CD14-positive monocyte (primary cell): Measurements from ENCODE around the genes CITED4 and CTPS1.

DNA sequence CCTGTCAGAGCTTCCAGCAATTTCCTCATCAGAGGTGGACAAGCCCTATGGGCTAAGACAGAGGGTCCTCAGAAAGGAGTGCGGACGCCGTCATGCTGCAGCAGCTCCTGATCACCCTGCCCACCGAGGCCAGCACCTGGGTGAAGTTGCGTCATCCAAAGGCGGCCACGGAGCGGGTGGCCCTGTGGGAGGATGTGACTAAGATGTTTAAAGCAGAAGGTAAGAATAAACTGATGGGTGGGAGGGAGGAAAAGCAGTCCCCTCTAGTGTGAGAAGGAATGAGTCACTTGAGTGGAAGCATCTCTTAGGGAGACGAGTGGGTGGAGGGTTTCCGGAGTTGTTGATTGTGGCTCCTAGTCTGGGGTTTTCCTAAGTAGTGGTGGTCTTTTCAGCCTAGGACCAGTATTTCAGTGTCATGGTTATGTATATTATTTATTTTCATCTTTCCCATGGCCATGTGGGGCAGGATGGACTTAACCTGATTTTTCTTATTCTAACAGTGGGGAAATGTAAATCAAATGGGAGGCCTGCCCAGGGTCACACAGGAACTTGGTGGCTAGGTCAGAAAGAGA is 680 bp downstream of the ZFP69B start:
- CAGE, long polyA plus RNA, result no peak

- CAGE, long polyA plus RNA, result no peak
Measured at GRCh38 chr1:40797219-40798134, 13.9 kb downstream of the KCNQ4 start.

DNA sequence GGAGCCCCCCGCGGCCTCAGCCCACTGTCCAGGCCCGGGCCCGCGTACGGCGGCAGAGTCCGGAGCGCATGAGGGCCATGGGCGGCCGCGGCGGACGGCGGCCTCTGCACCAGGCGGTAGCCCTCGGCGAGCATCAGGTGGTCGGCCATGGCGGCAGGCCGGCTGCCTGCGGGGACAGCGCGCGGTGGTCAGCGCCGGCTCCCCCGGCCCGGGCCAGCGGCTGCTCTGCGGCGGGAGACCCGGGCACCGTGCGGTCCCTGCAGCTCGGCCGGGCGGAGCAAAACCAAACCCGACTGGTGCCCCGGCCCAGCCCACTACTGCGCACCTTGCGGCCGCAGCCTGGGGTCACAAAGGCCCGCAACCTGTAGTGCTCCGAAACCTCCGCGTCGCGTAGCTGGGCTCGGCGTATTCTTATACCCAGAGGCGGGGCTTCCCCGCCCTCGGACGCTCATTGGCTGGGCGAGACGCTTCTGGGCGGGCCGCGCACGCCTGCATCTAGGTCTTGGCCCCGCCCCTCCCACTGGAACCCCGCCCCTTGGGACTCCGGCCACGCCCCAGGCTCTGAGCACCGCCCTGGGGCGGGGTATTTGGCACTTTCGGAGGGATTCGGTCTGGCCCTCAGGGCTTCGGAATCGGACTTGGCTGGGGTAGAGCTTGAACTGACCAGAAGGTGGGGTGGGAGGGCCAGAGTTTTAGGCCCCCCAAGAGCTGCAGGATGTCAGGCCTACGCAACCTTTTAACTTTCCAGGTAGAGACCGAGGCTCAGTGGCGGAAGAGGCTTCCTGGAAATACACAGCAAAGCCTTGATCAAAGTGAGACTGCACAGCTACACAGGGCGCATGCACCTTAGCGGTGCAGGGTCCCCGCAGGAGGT is at the start of gene CITED4:
TSS of gene CITED4 (minus strand) at position 385 of the 874 bp plus-strand sequence.
- CAGE, long polyA plus RNA, result no peak

DNA sequence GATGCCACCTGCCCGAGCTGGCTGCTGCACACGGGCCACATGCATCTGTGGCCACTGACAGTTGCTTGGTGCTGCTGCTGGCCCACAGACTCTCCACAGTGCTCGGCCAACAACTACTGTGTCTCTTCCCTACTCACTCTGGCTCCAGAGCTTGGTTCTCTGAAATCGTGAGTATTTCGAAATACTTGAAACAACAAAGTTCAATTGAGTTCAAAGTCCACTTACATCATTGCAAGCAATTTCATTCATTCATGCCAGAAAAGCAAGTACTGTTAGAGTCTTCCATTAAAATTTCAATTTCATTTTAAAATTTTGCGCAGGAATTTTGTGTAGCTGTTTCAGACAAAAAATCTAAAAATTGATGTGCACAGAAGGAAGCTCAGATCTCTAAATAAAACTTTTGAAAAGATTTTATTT is 39.7 kb upstream of the CTPS1 start:
- CAGE, long polyA plus RNA, result no peak

GRCh38 chr1:40979136-40980135 is at the start of gene CTPS1:
CTPS1 (plus strand) TSS chr1:40979696.
- CAGE, long polyA plus RNA, result start-site peak on the plus strand at chr1:40979694-40979718, 269 and 330 reads in 2 replicates

GRCh38 chr1:41001921-41002522 is 19.5 kb downstream of the SLFNL1 start:
- CAGE, long polyA plus RNA, result no peak

DNA sequence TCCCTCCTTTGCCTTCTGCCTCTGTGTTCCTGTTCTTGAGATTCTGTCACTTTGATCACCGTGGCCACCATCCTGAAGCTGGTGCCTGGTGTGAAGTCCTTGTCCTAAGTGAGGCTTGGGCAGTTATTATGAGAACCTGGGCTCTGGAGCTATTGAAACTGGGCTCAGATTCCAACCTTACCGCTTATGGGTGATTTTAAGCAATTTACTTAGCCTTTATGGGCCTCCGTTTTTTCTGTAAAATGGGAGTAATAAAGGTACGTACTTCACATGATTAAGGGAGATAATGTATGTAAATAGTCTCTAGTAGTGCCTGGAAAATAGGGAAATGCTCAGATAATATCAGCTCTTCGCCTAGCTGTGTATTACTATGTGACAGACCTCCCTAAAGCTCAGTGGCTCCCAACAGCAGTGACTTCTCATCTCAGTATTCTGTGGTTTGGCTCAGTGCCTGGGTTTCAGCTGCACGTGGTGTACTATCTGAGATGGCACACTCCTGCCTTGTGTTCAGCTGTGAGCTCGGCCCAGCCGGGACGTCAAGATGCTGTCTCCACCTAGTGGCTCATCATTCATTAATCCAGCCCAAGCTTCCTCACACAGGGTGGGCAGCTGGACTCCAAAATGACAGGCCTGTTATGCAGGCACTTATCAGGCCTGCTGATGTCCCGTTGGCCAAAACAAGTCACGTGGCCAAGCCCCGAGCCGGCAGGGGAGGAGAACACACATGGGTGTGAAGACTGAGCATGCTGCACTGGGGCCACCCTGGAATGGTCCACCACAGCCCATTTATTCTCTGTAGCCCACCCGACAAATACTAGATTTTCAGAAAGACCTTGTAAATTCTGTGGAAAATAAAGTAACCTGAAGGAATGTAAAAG is 17.9 kb downstream of the SLFNL1 start:
- CAGE, long polyA plus RNA, result no peak

- CAGE, long polyA plus RNA, result no peak
Measured at GRCh38 chr1:41046354-41047076, 25.0 kb upstream of the SLFNL1 start.

- CAGE, long polyA plus RNA, result no peak
Measured at GRCh38 chr1:41100783-41101264, 79.3 kb upstream of the SLFNL1 start.

- CAGE, long polyA plus RNA, result no peak
Measured at GRCh38 chr1:41129573-41129899, 108.0 kb upstream of the SLFNL1 start.

DNA sequence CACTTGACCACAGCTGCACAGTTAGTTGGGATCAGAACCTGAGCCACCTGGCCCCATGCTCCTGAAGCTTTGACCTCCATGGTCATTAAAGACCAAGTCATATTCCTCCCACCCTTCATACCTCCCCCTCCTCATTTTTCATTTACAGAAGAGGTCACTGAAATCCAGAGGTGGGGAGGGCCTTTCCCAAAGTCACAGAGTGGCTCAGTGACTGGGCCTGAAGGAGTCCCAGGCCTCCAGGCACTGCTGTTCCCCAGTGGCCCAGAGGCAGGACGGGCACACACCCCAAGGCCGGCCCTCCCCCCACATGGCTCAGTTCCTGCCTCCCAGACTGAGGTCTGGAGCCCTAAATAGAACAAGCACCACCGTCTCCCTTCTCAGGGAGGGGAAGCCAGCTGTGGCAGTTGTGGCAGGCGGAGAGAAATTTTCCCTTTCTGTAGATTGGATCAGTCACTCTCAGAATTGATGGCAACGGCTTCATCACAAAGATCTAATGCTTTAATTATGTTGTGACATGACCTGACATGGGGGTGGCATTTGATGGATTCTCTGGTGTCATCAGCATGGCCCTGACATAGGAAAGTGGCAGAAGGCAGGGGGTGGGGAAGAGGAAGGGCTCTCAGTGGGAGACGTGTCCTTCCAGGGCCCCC is 77.7 kb upstream of the SCMH1 start:
- CAGE, long polyA plus RNA, result no peak

DNA sequence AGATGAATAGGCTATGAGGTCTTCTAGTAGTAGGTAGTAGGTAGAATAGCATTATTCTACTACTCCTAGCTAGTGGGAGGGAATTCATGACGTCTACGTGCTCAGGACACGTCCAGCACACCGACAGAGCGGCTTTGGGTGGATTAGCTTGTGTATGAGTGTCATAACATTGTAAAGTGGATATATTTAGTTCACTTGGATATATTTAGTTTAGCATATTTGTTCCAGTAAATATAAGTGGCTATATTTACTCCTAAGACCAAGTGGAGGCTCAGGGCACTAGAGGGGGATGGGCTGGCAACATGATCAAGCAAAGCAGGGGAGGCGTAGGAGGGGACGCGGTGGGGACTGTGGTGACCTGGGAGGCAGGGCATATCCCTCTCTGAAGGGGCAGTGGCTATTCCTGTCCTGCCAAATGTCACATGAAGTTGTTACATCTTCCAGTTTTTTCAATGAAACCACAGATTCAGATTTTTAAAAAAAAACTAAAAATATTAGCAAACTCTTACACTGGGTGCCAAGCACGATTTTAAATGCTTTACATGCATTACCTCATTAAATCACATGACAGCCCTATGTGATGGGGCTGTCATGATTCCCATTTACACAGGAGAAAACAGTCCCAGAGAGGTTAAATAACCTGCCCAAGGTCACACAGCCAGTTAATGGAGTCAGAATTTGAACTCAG is 51.9 kb upstream of the EDN2 start:
- CAGE, long polyA plus RNA, result no peak

GRCh38 chr1:41623255-41623631 is 138.8 kb upstream of the EDN2 start:
- CAGE, long polyA plus RNA, result no peak

GRCh38 chr1:41661346-41662081 is 177.0 kb upstream of the EDN2 start:
- CAGE, long polyA plus RNA, result no peak

DNA sequence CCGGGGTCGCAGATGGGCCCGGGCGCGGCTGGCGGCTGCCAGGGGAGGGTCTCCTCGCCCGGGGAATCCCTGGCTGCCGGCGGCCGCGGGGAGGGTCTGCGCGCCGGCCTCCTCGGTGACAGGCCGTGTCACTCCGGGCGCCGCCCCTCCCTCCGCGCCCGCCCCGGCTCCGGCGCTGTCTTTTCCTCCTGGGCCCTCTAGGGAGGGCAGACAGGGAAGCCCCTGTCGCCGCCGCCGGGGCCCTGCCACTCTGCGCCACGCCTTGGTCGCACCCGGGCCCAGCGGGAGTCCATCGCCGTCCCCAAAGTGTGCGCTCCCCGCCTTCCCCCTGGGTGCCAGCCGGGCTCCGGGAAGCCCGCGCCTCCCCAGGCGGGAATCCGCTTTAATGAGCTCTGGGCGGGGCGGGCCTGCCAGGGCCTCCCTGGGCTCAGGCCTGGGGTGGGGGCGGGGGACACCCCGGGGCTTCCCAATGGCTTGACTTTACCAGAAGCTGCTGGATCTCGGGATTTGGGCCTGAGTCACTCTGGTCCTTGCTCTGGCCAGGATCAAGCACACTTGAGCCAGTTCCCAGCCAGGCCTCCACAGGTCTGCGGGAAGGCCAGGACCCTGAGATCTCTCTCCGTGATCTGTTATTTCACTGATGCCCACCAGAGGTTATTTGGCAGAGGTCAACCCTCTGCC is 178.2 kb upstream of the EDN2 start:
- CAGE, long polyA plus RNA, result no peak

- CAGE, long polyA plus RNA, result start-site peak on the plus strand at chr1:41739289-41739405, 8 and 12 reads in 2 replicates
Measured at GRCh38 chr1:41738534-41739811, 179.7 kb downstream of the HIVEP3 start.

GRCh38 chr1:41806248-41806744 is 112.4 kb downstream of the HIVEP3 start:
- CAGE, long polyA plus RNA, result no peak

GRCh38 chr1:42026643-42027401 is 108.1 kb upstream of the HIVEP3 start:
- CAGE, long polyA plus RNA, result no peak

- CAGE, long polyA plus RNA, result no peak
Measured at GRCh38 chr1:42176447-42177552, 12.3 kb upstream of the GUCA2A start.

GRCh38 chr1:42333765-42334142 is 1.3 kb downstream of the FOXJ3 start:
- CAGE, long polyA plus RNA, result no peak